Cardiac atrium fibroblast (primary cell): ENCODE results near the genes DYNC1I1, BHLHA15 and TECPR1.

- RAMPAGE, long total RNA = no peak
Measured at GRCh38 chr7:95585120-95585839, 11.0 kb downstream of the PDK4 start.

GRCh38 chr7:95598940-95599228 is 2.6 kb upstream of the PDK4 start:
- RAMPAGE, long total RNA = no peak

- RAMPAGE, long total RNA = no peak
Measured at GRCh38 chr7:95645580-95645979, 49.3 kb upstream of the PDK4 start.

DNA sequence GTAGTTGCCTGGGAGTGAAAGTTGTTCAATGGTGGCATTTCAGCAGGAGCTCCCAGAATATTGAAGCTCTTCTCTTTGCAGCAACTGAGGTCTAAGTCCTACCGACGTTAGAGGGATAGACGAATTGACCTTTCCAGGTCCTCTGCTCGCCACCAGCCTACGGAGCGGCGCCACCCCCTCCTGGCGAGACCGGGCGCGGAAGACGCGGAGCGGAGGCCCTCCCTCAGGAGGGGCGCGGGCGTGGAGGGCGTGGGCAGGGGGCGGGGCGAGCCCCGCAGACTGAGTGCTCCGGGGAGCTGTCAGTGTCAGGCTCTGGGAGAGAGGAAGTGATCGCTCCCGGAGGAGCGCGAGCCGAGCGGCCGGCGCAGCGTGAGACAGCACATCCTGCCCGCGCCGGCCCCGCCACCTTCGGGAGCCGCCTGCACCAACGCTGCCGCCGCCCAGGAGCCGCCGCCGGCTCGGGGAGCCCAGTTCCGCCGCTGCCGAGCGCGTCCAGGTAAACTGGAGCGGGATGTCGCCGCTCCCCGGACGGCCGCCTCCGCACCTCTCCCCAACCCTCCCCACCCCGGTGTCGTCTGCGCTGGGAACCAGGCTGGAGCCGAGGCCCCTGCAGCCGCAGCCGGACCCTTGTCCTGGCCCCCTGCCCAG is at the start of gene DYNC1I1:
Gene DYNC1I1 (plus strand): TSS at position 277 of the 648 bp plus-strand sequence.
- RAMPAGE, long total RNA = no peak

DNA sequence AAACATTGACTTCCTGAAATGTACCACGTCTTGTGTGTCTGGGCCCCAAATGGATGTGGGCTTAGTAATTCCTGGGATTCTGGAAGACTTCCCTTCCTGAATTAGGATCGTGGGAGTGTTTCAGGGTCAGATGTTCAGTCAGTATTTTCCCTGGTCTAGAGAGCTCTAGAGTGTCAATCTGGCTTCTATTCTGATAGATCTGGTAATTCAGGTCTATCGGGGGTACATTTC is 11.6 kb downstream of the DYNC1I1 start:
- RAMPAGE, long total RNA = no peak

GRCh38 chr7:95916519-95916984 is 144.2 kb downstream of the DYNC1I1 start:
- RAMPAGE, long total RNA = no peak

DNA sequence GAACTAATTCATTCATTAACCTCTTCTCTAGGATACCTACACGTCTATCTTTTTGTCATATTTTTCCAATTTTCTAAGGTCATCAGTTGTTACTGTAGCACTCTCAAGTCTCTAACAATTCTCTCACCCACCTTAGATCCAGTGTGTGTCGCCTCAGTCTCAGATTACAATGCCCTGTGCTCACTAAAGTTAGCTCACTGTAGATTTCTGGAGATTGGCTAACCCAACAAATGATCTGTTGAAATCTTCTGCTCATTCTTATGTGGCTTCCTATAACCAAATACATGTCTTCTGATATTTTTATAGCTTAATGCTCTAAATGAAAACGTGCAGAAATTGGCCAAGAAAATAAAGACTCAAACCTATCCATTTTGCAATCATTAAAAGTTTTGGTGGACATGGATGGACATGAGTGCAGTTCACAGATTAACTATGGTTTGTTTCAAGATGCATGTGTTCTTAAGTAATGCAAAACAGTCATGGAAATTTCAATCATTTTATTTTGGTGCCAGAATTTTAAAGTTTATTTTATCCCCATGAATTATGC is 142.5 kb downstream of the SLC25A13 start:
- RAMPAGE, long total RNA = no peak

GRCh38 chr7:96786366-96786783 is 76.7 kb upstream of the SEM1 start:
- RAMPAGE, long total RNA = no peak

DNA sequence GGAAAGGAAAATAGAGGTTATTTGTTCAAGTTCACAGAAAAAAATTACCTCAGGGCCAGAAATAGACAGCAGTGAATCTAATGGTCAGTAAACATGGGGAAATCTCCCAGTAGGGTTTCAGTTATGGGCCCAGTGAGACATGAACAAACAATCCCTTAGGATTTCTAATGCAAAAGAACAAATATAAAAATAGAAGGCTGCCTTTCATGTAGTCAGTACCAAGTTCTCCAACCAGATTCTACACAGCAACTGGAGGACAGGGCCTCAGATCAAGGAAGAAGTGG is 85.2 kb upstream of the SEM1 start:
- RAMPAGE, long total RNA = no peak

DNA sequence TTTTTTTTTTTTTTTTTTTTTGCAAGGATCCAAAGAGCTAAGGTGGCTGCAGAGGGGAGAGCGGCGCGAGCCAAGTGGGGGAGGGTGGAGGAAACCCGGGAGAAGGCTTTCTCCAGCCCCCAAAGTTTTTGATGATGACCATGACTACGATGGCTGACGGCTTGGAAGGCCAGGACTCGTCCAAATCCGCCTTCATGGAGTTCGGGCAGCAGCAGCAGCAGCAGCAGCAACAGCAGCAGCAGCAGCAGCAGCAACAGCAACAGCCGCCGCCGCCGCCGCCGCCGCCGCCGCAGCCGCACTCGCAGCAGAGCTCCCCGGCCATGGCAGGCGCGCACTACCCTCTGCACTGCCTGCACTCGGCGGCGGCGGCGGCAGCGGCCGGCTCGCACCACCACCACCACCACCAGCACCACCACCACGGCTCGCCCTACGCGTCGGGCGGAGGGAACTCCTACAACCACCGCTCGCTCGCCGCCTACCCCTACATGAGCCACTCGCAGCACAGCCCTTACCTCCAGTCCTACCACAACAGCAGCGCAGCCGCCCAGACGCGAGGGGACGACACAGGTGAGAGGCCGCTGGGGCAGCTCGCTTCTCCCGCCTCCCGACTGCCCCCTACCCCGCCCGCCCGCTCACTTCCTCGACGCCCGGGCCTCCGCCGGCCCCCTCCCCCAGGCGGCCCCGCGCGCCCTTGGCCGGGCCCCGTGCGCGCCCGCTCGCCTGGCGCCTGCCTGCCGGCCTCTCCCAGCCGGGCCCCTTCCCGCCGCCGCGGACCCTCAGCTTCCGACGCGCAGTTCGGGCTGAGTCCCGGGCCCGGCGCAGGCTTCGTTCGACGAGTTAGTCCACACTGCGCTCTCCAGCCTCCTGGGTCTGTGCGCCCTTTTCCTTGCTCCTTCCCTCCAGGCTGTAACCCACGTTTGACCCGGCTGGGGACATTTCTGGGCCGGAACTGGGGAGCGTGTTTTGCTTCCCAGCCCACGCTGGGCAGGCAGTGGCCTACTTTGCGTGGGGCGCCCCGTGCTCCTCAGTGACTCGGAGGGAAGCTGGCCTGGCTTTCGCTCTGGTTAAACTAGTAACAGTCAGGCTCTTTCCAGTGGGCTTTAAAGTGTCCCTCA is 851 bp downstream of the DLX6 start:
- RAMPAGE, long total RNA = no peak

GRCh38 chr7:97126457-97126962 is 9.0 kb downstream of the SDHAF3 start:
- RAMPAGE, long total RNA = no peak

DNA sequence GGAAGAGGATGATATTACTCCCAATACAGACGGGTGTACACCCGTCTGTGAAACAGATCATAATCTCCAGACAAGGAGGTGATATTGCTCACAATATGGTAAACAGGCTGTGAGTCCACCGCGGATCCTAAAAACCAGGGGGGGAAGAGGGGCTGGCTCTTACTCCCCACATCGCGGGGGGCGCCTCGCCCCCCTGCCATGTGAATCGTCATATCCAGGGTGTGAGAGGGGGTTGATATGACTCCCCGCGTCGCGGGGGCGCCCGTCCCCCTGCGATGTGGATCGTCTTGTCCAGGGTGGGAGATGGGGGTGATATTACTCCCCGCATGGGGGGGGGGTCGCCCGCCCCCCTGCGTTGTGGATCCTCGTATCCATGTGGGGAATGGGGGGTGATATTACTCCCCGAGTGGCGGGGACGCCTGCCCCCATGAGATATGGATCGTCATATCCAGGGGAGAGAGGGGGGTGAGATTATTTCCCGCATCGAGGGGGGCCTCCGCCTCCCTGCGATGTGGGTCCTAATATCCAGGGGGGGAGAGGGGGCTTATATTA is 30.9 kb downstream of the OCM2 start:
- RAMPAGE, long total RNA = no peak

DNA sequence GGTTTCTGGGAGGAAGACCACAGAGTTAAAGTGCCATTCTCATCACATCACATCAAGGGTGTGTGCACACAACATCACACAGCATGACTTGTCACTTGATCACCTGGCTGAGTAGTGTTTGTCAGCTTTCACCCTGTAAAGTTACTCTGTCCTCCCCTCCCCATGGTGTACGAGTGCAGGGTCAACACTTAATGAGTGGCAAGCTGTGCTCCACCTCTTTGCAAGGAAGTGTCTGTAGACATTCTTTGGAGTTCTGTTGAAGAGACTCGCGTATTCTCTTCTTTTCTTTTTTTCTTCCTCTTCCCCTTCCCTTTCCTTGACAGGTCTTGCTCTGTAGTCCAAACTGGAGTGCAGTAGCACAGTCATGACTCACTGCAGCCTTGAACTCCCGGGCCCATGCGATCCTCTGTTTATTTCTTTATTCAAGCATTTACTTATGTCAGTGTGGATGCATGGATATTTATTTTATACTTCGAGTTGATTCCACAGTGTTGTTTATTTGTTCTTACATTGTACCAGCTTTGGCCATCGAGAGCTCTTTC is 10.4 kb downstream of the LMTK2 start:
- RAMPAGE, long total RNA = no peak

GRCh38 chr7:98177347-98178240 is 33.6 kb upstream of the BHLHA15 start:
- RAMPAGE, long total RNA = no peak

GRCh38 chr7:98202336-98203090 is 8.7 kb upstream of the BHLHA15 start:
- RAMPAGE, long total RNA = no peak

DNA sequence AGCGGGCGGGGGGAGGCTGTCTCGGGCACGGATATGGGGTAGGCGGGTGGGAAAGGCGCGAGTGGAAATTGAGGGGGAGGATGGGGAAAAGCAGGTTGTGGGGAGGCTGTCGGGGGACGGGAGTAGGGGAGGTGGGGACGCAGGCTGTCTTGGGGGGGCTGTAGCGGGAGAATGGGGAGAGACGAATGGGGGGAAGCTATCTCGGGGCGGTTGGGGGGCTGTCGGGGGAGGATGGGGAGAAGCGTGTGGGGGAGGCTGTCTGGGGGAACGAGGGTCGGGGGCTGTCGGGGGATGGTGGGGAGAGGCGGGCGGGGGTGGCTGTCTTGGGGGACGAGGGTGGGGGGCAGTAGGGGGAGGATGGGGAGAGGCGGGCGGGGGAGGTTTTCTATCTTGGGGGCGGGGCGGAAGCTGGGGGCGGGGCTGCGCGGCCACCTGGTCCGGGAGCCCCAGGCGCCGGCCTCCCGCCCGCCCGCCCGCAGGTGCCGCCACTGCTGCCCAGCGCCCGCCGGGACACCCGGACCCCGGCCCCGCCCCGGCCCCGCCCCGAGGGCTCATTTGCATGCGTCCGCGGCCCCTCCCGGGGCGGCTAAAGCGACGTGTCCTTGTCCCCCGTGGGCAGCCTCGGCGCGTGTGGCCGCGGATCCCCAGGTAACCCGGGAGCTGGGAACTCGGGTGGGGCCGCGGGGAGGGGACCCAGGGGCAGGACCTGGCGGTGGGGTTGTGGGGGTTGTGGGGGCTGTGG is at the start of gene BHLHA15:
Gene BHLHA15 (plus strand): TSS at position 589 of the 742 bp plus-strand sequence.
- RAMPAGE, long total RNA = no peak

DNA sequence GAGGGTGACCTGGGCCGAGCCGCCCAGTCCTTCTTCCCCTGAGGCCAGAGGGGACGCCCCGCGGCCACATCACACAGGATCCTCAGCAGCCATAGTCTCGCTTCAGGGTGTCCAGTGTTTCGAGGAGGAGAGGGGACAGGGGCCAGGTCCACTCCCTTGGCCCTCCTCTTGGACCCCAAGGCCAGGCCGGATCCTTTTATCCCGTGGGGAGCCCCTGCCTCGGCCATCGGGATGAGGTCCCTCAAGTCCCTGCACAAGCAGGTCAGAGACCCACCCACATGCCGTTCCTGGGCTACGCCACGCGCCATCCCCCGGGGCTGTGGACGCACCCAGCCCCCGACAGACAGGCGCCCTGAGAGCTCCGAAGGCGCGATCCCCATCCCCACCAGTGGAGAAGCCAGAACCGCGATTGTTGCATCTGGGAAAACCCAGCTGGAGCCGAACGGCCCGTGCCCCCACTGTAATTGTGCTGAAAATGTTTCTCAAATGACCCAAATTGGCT is 3.7 kb downstream of the BHLHA15 start:
- RAMPAGE, long total RNA = no peak

GRCh38 chr7:98215361-98216044 is 4.3 kb downstream of the BHLHA15 start:
- RAMPAGE, long total RNA = no peak

GRCh38 chr7:98251166-98252252 is at the start of gene TECPR1:
Gene TECPR1, minus strand, starts transcription at chr7:98252232.
- RAMPAGE, long total RNA = no peak

DNA sequence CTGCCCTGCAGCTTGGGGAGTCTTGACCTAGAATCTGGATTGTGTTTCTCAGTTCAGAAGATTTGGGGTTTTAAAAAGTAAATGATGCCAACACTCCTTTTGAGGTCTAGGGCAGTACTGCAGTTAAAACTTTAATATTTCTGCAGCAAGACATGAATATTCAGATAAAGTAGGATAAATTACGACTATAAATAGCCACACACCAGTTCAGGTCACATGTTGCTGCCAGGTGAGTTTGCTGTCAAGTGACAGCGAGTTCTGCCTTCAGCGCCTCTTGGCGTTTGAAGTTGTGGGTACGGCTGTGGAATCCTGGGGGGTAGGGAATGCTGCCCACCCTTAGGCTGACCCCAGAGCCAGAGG is 5.1 kb downstream of the BRI3 start:
- RAMPAGE, long total RNA = no peak